PFSK-1 (cell line): ENCODE data around the gene TNC.

- RRBS = no CpG with 5 or more reads among the region's 4 CpGs
These were observed 24.8 kb upstream of the TNFSF8 start for GRCh38 chr9:114955225-114955628.

DNA sequence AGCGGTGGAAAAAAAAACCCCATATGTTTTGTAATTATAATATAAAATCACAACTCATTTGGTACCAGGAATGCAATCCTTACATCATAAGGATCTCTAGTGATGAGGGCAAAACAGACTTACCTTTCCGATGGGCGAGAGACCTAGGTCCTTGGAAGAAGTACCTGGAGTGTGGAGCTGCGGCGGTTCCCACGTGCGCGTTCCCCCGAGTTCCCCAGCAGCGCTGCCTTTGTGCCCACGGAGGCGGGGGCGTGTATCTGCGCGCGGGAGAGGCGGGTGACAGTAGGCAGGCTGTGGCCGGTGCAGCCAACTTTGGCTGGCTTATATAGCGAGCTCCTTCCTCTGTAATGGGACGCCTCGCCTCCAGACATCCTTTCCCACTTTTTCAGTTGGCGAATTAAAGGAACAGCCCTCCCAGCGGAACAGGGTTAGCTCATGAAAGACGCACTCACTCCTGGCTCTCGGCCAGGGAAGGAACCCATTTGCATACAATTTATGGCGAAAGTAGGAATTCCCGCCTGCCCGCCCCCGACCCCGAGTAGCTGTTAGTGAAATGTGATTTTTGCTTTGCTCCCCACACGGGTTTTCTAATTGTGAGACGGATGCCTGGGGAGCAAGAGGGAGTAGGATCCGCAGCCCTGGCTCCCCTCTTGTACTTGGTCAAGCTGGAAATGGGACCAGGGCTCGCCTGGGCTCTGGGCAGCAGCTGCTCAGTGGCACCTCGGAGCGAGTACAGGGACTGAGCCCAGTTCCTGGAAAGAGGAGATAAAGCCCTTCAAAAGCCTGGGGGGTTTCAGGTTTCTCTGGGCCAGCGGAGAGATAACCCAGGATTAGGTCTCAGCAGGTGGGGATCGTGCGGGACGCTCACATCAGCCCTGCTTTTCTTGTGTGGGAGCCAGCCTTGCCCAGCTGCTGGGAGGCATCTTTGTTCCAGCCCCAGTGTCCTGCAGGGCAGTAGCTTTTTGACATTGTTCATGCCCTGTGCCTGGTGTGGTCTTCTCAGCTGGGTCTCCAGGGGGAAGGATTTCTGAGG lies at the start of gene TNC:
Gene TNC (minus strand): TSS at position 299 of the 1,033 bp plus-strand sequence.
- RRBS = no CpG with 5 or more reads among the region's 40 CpGs

DNA sequence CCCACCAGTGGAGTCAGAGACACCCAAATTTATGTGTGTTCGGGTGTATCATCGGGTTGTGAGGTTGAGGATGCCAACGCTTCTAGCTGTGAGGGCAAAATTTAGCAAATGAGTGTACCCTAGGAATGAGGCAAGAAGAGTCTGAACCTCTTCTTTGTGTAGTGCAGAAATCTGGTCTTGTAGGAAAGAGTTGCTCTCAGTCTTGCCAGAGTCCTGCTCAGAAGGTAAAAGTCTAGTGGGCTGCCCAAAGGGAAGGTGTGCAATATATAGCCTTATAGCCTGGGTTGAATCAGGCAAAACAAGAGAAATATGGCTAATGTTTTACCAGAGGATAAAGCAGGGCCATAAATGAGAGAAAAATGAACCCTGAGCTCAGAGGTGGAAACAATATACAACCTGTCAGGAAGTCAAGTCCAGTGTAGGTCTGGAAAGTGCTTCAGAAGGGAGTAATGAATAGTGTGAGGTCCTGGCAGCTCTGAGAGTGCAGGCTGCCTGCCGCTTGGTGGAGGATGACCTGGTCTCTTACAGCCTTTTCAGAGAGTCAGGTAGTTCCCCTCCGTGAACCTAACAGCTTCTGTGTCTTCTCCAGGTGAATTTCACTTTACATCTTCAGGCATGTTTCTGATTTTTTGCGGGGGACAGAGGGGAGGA lies 177.7 kb upstream of the TNC start:
- RRBS = no CpG with 5 or more reads among the region's 6 CpGs

DNA sequence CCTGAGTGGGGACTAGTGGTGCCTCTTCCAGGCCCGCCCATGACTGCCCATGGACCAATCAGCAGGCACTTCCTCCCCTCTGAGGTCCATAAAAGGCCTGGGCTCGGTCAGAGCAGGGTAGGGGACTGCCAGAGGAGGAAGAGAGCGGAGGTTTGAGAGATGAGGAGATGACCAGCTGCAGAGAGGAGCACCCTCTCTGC lies 267.9 kb upstream of the TNC start:
- RRBS = no CpG with 5 or more reads among the region's 3 CpGs

DNA sequence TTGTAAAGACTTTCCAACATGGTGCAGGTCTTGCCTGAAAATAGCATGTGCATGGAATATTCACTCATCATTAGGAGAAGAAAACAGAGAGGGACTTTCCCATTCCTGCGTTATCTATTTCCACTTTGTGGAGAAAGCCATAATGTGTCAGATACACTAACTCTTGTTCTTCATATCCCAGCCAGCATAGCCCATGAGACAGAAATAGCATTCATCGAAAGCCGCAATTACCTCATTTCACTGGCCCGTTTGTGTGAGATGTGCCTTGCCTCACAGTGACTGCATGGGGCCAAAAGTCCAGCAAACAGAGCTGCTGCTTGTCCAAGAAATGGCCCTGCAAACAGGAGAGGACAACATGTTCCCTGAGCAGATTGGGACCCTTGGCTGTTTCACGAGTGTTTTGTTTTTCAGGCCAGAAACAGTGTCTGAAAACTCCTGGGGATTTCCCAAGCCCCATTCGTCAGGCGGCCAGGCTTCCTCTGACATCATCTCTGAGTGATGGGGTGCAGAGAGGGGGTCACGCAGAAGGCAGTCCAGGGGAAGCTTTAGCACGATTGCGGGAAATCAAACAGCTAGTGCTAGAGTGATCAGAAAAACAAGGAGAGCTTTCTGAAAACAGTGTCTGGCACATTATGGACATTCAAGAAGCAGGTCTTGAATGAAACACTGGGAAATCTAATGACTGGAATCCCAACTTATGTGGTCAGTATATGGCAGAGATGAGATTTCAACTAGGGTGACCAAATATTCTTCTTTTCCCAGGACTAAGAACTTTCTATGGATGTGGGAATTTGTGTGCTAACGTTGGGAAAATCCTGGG lies 503.5 kb upstream of the PAPPA start:
- RRBS = no CpG with 5 or more reads among the region's 11 CpGs

- RRBS = no CpG with 5 or more reads among the region's 4 CpGs
These were observed 229.8 kb upstream of the PAPPA start for GRCh38 chr9:115923590-115924311.

DNA sequence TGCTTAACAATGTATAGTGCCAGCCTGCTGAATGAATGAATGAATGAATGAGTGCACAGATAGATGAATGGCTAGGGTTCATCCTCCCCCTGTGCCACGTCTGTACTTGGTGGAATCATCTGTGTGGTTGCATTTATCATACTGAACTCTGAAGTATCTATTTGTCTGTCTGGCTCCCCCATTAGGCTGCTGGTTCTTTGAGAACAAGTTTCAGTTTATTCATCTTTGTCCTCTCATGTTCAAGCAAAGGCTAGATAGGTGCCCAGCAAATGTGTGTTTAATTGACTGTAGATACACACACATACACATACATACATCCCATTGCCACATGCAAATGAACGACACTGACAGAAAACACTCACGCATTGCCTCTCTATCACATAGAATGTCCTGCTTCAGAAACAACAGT lies 150.4 kb downstream of the PAPPA start:
- RRBS = no CpG with 5 or more reads among the region's 3 CpGs

GRCh38 chr9:116364849-116365285 lies 211.3 kb downstream of the PAPPA start:
- RRBS = no CpG with 5 or more reads among the region's 5 CpGs

- RRBS = no CpG with 5 or more reads among the region's 15 CpGs
These were observed 210.2 kb upstream of the TRIM32 start for GRCh38 chr9:116476720-116477480.

- RRBS = 70% methylated on average over 2 of the region's 23 CpGs
These were observed 200.5 kb downstream of the ASTN2 start for GRCh38 chr9:117214320-117214817.

GRCh38 chr9:117487597-117488270 lies 72.9 kb upstream of the ASTN2 start:
- RRBS = no CpG with 5 or more reads among the region's 17 CpGs

- RRBS = no CpG with 5 or more reads among the region's 6 CpGs
These were observed 316.9 kb downstream of the BRINP1 start for GRCh38 chr9:119052229-119052768.

DNA sequence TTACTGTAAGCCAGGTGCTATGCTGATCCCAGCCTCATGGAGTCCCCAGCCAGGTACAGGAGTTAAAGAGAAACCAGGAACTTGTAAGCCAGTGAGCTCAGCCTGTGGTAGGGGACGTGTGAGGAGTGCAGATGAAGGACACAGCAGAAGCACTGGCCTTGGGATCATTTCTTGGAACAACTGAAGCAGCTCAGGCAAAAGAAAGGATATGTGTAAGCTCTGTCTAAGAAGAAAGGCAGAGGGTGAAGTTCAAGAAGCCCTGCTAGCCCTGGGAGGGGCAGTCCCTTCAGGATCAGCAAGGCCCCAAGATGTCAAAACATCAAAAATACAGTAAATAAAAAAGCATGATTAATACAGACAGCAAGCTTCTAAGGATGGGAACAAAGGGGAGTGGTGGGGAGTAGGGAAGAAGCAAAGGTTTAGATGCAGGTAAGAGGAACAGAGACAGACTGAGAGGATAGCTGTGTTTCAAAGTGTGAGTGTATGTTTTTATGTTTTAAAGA lies 193.1 kb upstream of the BRINP1 start:
- RRBS = no CpG with 5 or more reads among the region's 1 CpG

GRCh38 chr9:119736348-119737420 lies 367.4 kb upstream of the BRINP1 start:
- RRBS = no CpG with 5 or more reads among the region's 15 CpGs

GRCh38 chr9:120129680-120129985 lies 450.3 kb downstream of the CDK5RAP2 start:
- RRBS = no CpG with 5 or more reads among the region's 1 CpG

GRCh38 chr9:120402718-120403867 lies 176.9 kb downstream of the CDK5RAP2 start:
- RRBS = no CpG with 5 or more reads among the region's 17 CpGs

DNA sequence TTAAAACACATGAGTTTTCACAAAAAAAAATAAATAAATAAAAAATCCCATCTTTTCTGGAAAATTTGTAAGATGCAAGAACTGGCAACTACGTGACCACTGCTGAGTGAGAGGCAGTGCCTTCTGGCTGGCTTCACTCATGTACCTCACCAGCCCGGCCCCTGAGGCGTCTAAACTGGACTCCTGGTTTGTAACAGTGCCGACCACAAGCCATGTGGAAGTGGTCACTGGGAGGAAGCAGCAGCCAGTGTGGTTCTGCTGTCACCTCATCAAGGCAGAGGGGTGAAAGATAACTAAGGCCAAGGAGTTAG lies 143.1 kb downstream of the CDK5RAP2 start:
- RRBS = no CpG with 5 or more reads among the region's 4 CpGs

- RRBS = no CpG with 5 or more reads among the region's 1 CpG
These were observed 90.7 kb downstream of the CDK5RAP2 start for GRCh38 chr9:120489201-120489787.

GRCh38 chr9:120524854-120525197 lies 55.1 kb downstream of the CDK5RAP2 start:
- RRBS = no CpG with 5 or more reads among the region's 1 CpG

GRCh38 chr9:120680012-120680338 lies 34.3 kb downstream of the MEGF9 start:
- RRBS = no CpG with 5 or more reads among the region's 3 CpGs